Myometrial cell (primary cell): ENCODE data around the genes CCR8 and HIGD1A.

- RAMPAGE, long total RNA, result no peak
These were observed at the start of gene CCR8 for GRCh38 chr3:39329369-39329883. TSS of gene CCR8 (plus strand) at chr3:39329709.

DNA sequence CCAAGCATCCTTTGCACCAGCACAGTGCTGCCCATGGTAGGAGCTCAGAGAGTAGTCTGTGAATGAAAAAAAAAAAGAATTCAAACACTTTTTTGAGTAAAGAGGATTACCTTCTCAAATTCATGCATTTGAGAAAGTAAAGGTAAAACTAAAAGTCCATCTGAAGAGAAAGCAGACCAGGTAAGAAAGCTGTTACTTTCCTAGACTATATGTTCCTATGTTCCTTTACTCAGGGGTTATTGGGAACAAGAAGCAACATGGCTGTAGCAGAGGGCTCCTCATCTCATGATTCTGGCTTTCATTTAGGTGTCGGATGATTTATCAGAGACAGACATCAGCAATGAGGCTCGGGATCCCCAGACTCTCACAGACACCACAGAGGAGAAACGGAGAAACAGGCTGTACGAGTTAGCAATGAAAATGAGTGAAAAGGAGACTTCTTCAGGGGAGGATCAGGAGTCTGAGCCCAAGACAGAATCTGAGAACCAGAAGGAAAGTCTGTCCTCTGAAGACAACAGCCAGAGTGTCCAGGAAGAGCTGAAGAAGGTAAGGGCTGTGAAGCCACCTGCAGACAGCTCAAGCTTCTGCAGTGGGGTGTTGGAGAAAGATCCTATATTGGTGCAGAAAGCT, 99.8 kb upstream of the EIF1B start:
- RAMPAGE, long total RNA, result no peak

DNA sequence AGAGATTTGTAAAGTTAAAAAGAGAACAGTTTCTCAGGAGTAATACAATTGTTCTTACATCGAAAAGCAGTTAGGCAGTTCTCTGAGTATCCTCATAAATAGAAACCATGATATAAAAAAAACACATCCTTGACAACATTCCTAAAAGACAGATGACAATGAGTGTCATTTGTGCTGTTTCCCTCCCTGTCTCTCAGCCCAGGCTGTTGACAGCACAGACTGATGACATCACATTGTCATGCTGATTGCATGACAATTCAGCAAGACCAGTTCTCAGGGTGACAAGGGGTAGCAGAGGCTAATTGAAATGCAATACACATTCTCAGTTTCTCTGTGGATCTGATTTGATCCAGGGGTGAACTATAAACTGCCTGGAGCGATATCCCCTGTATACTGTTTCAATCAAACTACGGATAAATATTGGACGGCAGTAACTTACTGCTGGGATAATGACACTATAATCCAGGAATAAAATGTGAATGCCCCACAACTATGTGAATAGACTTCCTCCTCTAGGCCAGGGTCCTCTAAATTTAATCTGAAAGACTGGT, 16.8 kb upstream of the EIF1B start:
- RAMPAGE, long total RNA, result no peak

DNA sequence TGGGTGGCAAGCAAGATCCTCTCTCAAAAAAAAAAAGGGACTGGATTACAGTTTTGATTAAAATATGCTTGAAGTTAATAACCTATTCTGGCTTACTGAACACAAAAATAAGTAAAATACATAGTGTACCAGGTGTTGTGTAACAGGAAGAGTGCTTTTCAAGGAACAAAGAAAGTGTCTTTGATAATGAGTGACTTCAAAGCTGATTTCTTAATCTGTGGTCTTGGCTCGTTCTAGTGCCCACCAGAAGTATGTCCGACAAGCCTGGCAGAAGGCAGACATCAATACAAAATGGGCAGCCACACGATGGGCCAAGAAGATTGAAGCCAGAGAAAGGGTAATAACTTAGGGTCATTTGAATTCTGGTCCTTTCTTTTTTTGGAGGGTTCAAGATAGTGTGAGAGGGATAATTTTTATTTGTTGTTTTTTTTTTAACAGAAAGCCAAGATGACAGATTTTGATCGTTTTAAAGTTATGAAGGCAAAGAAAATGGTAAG, 4.1 kb downstream of the RPL14 start:
- RAMPAGE, long total RNA, result no peak

- RAMPAGE, long total RNA, result no peak
These were observed 19.9 kb downstream of the CTNNB1 start for GRCh38 chr3:41219062-41219782.

DNA sequence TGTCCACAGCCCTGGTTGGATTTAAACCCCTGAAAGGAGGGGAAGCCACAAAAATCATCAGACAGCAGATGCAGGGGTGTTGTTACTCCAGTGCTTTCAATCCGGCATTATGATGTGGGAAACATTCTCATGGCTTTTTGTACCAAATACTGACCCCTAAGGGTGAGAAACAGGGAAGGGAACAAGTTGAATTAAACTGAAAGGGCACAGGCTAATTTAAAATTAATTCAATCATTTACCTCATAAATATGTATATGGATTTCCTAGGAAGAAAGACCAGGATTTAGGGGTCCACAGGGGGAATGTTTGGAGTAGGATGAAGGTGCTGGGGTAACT, 375.6 kb downstream of the CTNNB1 start:
- RAMPAGE, long total RNA, result no peak

GRCh38 chr3:42020415-42021522, 58.9 kb upstream of the ULK4 start:
- RAMPAGE, long total RNA, result no peak

GRCh38 chr3:42192458-42193419, 73.2 kb downstream of the CCK start:
- RAMPAGE, long total RNA, result no peak

DNA sequence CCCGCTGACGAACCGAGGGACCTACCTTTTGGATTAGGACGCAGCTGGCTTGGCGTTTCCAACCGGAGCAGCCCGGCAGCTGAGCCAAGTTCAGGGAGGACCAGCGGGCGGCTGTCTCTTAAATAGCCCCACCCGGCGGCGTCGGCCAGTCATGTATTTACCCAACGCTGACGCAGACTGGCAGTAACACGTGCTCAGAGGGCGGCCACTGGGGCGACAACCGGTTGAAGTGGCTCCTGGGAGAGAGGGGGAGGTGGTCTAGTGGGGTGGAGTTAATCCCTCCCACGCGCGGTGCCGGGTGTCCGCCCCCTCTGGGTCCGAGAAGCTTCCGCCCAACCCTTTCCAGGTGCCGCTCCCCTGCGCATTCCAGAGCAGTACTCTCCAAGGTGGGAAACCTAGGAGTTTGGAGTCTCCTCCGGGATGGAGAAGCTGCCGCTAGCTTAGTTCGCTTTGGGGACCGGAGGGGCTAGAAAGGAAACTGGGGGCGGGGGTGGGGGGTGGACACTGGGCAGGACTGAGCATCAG, 1.3 kb downstream of the CCK start:
- RAMPAGE, long total RNA, result no peak

- RAMPAGE, long total RNA, result no peak
These were observed 41.1 kb downstream of the LYZL4 start for GRCh38 chr3:42369141-42369806.

DNA sequence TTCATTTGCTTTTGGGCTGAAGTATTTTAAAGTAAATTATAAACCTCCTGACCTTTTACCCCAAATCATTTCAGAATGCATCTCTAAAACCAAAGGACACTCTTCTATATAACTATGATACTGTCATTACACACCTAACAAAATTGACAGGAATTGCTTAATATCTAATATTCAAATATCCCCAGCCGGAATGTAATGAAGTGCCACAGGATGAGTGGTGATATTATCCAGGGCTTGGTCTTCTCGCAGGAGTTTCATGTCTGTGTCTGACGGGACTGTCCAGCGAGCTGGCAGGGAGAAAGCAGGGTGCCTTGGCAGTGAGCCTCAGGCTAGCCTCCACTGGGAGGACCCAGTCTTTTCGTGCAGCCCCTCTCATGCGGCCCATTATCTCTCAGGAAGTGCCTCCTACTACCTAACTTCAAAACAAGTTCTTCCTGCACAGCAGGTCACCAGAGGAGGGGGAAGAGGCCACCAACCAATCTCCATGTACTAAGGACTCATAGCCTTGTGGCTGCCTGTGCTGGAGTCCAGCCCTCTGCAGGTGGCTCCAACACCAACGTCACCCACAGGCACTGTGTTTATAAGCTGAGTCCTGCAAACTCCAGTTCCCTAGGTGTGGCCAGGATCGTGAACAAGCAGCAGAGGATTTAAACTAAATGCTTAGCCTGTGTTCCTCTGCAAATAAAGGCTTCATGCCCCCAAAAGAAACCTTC, 4.7 kb downstream of the VIPR1 start:
- RAMPAGE, long total RNA, result no peak

DNA sequence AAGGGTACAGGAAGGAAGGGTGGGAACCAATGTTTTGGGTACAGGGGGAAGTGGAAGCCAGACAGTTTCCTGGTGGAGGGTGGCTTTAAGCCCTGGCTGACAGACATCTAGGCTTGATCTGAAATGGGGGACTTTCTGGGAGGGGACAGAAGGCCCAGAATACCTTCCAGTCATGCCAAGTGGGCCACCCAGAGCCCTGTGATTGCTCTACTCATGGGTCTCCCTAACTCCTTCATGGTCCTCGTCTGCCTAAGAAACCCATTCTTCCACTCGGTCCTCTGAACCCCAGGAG, 27.1 kb downstream of the VIPR1 start:
- RAMPAGE, long total RNA, result no peak

DNA sequence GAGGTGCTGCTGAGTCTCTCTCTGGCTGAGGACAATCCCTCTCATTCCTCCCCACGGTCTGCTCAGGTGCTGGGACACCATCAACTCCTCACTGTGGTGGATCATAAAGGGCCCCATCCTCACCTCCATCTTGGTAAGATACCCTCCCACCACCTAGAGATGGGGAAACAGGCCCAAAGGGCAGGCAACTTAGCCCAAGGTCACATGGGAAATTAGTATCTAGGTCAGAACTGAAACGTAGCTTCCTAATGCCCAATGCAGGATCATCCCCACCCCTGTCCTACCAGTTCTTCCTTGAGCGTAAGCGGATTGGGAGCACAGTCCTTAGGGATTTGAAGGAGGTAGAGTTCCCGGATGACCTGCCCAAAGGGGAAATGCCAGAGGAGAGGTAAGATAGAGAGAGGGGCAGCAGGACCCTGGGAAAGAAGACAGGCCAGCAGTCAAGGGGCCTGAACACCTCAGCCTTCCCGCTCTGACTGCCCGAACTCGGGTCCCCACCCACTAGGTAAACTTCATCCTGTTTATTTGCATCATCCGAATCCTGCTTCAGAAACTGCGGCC, 29.4 kb downstream of the VIPR1 start:
- RAMPAGE, long total RNA, result no peak

- RAMPAGE, long total RNA, result no peak
These were observed 1.1 kb downstream of the SS18L2 start for GRCh38 chr3:42591680-42592157.

DNA sequence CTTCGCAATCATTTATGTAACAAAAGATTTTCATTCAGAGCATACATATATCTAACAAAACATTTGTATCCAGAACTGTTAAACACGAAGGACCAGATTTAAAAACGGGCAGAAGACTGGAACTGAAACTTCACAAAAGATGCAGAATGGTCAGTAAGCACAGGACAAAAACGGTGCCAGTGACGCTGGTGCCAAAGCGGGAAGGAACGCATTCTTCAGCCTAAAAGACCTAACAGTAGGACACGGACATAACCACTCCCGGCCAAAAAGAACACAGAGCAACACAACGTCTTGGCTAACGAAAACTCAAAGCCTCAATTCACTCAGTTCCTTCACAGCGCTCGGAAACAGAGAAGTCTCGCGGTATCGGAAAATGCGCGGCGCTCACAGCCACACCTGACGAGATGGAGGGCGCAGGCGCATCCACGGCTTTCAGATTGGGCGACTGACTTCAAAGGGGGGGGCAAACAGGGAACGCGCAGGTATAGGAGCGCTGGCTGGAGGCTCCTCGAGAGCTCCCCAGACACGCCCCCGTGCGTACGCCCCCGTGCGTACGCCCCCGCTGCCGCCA, 386 bp upstream of the NKTR start:
- RAMPAGE, long total RNA, result no peak

DNA sequence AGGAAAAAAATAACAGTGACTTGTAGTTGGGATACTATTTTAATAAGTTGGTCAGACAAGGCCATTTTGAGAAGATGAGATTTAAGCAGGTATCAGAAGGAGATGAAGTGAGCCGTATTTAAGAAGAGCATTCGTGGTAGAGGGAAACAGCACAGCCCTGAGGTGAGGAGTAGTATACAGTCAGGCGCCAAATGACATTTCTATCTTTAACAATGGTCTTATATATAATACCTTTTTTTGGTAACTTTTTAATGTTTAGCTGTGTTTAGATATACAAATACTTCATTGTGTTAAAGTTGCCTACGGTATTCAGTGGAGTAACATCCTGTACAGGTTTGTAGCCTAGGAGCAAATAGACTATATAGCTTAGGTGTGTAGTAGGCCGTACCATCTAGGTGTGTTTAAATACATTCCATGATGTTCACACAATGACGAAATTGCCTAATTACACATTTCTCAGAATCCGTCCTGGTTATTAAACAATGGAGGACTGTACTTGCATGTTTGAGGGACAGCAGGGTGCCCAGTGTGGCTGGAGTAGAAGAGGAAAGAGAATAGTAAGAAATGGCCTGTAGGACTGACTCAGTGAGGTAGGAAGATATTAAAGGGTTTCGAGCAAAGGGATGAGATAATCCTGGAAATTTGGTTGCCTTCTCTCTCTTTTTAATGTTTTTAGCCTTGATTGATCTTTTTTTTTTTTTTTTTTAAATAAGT, 1.6 kb downstream of the NKTR start:
- RAMPAGE, long total RNA, result no peak

GRCh38 chr3:42705879-42706396, 3.3 kb upstream of the HHATL start:
- RAMPAGE, long total RNA, result no peak

DNA sequence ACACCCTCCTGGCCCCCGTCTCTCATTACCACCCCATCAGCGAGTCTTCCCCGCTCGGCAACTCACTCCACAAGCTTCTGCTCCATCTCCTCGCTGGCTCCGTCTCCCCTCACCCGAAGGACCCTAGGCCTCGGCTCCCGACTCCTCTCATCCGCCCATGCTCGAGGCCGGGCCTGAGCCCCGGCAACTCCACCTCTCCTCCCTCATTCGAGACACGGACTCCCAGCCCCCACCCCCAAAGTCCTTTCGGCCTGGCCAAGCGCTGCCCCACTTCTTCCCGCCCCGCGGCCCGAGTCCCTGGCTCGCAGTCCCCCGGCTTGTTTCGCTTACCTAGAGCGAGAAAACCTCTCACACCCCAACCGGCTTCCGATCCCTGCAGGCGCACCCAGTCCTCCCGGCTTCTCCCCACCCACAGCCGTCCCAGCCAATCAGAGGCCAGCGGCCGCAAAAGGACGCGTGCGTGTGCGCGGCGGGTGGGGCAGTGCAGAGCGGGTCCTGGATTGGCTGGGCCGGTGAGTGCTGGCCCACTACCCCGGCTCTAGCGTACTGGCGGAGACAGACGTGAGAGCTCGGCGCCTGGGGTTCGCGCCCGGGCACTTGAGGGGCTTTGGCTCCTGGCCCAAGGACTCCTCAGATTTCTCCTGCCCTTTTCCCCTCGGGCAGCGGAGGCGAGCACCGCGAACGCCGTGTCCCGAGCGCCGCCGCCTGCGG, at the start of gene HIGD1A:
TSS of gene HIGD1A (minus strand) at position 385 of the 711 bp plus-strand sequence.
- RAMPAGE, long total RNA, result start-site peak on the minus strand centred at position 373 of the sequence, 50 bp wide, 3,541 and 4,726 reads in 2 replicates

DNA sequence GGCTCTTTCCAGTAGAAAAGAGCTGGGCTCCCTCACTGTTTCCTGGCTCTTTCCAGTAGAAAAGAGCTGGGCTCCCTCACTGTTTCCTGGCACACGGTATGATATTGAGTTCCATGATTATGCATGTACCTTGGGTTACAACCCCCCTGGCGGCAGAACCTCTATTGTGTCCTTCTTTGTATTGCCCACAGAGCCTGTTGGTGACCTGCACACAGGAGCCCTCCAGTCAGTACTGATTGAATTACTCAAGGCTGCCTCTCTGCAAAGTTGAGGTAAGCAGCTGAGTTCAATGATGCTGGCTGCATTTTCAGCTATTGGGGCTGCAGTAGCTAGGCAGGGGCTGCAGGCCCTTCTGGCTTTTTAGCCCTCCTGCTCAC, 10.2 kb downstream of the ACKR2 start:
- RAMPAGE, long total RNA, result no peak

- RAMPAGE, long total RNA, result no peak
These were observed 3.0 kb downstream of the CYP8B1 start for GRCh38 chr3:42872592-42873174.